ENCODE measurements around the gene DLX1.

DNA sequence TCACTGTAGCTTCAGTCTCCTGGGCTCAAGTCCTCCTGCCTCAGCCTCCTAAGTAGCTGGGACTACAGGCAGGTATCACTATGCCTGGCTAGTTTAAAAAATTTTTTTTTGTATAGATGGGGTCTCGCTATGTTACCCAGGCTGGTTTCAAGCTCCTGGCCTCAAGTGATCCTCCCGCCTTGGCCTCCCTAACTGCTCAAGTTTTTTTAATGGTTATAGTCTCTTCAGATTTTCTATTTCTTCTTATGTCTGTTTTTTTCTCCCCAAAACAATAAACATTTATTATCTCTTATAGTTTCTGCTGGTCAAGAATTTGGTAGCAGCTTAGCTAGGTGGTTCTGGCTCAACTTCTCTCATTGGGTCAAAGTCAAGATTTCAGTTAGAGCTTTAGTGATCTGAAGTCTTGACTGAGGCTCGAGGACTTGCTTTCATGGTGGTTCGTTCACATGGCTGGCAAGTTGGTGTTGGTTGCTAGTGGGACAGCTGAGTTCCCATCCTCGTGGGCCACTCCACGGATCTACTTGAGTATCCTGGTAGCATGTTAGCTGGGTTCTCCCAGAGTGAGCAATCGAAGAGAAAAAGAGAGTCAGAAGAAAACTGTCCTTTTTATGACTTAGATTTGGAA is 12.6 kb downstream of the DYNC1I2 start:
- PRO-cap, 10 experiments, result no peak in any of the 10 experiments

- PRO-cap, 10 experiments, result no peak in any of the 10 experiments
Measured at GRCh38 chr2:171771833-171772443, 84.7 kb downstream of the DYNC1I2 start.

DNA sequence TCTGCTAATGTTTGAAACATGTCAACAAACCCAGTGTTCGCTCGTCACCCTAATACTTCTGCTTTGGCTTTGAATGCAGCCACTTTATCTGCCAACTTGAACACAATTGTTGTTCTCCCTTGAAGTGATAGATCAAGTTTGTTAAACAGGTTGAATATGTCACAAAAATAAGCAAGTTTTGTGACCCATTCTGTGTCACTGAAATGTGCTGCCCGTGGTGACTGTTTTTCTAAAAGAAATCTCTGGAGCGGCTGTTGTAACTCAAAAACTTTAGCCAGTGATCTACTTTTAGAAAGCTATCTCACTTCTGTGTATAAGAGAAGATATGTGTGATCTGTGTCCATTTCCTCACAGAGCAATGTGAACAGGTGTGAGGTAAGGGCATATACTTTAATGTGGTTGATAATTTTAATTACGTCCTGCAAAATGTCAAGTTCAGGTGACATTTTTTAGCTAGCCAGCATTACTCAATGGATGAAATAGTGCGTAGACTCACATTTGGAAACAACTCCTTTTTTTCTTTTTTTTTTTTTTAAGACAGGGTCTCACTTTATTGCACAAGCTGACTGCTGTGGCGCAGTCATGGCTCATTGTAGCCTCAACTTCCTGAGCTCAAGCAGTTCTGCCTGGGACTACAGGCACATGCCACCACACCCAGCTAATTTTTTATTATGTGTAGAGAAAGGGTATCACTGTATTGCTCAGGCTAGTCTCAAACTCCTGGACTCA is 17.2 kb downstream of the HAT1 start:
- PRO-cap, 10 experiments, result no peak in any of the 10 experiments

GRCh38 chr2:172083124-172083627 is 2.1 kb upstream of the DLX1 start:
- PRO-cap, 10 experiments, result no peak in any of the 10 experiments

- PRO-cap, 10 experiments, result peak in 10 of 10 experiments; most common plus-strand start chr2:172085487 (in 6); most common minus-strand start chr2:172085304 (in 5)
Measured at GRCh38 chr2:172085190-172086039, at the start of gene DLX1. DLX1 (plus strand) TSS chr2:172085507.

DNA sequence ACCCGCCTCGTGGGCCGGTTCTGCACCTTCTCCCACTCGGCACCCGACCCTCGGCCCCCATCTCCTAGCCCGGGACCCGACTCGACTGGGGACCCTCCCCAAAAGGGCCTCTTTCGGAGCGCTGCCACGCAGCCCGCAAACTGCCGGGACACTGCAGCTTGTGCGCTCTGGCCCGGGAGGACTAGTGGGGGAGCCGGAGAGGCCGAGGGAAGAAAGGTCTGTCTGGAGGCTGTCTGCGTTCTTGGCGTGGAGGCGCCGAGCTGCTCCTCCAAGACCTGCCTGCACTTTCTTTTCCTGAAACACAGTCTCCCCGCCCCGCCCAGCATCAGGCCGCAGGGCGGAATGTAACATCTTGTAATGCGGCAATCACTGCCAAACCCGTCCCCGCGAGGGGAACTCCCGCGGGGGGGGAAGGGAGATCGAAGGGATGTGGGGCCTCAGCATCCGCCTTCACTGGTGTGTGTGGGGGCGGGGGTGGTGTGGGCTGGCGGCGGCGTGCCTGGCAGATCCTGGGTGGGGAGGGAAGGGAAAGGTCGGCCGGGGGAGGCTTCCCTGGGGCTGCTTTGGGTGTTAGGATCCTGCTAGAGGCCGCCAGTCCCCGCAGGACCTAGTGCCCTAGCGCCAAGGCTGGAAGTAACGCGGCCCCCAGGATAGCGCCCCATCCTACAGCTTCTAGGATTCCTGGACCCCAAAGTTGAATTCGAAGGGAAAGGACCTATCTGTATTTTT is 7.3 kb downstream of the DLX2 start:
- PRO-cap, 10 experiments, result peak in 6 of 10 experiments; most common plus-strand start position 375 of the sequence (in 2); most common minus-strand start position 243 of the sequence (in 2)

DNA sequence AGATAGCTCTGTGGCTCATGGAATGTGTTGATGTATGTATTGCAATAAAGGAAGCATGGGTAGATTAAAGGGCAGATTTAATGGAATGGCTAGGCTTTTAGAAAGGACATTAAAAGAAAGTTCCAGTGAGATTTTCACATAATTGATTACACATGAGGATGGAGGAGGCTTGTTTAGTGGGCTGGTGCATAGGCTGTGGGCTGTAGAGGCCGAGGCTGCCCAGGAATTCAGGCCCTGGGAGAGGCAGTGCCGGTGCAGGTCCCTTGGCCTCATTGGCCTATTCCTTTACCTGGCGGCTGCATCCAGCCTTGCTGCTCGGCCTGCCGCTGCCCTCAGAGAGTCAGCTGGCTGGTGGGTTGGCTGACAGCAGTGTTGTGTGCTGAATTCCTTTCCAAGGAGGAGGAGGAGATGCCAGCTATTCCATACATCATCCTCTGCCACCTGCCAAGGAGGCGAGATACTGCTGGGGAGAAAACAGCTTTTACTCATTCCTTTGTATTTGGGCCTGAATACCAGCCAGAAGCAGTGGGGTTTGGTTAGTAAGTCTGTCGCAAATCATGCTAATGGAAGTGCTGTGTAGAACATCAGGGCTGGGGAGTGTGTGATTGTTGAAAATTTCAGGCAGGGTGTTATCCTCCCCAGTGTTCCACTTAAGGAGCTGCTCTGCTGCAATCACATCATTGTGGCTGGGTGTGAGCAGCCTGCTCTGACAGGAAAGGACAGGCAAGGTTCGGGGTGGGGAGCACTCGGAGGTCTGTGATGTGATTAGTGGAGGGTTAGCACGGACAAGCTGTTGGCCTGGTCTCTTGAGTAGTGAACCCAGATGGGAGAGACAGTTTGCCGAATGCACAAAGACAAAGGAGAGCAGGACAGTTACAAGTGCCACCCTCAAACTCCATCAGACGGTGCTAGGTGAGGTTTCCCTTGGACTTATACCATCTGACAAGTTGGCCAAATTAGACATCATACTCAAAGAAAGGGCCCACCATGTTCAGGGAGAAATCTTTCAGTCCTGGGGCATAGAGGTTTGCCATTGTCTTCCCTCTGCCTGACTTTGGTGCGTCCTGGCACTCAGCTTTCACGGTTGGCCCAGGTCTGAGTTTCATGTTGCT is 128.2 kb upstream of the DLX2 start:
- PRO-cap, 10 experiments, result no peak in any of the 10 experiments

GRCh38 chr2:172461672-172462355 is 34.4 kb downstream of the ITGA6 start:
- PRO-cap, 10 experiments, result no peak in any of the 10 experiments

DNA sequence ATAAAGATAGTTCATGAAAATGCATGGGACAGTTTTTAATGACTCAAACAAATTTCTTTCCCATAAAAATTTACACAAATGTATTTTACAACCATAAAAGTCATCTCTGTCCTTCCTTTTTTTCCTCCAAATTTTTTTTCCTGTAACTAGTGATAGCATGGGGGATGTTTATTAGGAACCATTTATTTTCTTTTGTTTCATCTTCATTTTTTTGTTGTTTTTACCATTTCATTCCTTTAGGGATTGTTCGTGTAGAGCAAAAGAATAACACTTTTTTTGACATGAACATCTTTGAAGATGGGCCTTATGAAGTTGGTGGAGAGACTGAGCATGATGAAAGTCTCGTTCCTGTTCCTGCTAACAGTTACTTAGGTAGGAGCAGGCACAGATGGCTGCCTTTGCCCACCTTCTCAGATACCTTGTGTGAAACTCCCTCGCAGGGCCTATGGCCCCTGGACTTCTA is 43.4 kb downstream of the ITGA6 start:
- PRO-cap, 10 experiments, result no peak in any of the 10 experiments

- PRO-cap, 10 experiments, result no peak in any of the 10 experiments
Measured at GRCh38 chr2:172480306-172480859, 53.0 kb downstream of the ITGA6 start.

DNA sequence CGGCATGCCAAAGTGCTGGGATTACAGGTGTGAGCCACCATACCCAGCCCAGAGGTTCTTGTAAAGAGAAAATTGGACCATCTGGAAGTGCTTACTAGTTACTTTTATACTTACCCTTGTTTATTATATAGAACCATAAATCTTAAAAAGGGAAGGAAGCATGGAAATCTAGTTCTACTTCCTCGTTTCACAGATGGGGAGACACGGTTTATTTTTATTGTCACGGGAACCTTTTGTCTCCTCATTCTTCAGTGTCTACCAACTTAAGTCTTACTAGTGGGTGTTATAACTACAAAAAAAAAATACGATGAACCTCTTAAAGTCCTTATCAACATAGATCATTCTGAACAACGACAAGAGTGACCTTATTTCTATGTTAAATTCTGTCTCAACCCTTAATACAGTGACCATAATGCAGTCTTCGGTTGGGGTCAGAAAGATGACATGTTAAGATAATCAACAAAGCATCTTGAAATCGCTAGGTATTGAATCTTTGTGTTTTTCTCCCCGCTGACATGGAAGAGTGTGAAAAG is 45.7 kb upstream of the PDK1 start:
- PRO-cap, 10 experiments, result no peak in any of the 10 experiments

- PRO-cap, 10 experiments, result peak in 7 of 10 experiments; most common plus-strand start chr2:172556509 (in 1); most common minus-strand start chr2:172556464 (in 3)
Measured at GRCh38 chr2:172556282-172556838, 470 bp downstream of the PDK1 start.

GRCh38 chr2:172847182-172847578 is 111.5 kb downstream of the RAPGEF4 start:
- PRO-cap, 10 experiments, result no peak in any of the 10 experiments

GRCh38 chr2:173002653-173003584 is 72.7 kb upstream of the MAP3K20 start:
- PRO-cap, 10 experiments, result no peak in any of the 10 experiments

DNA sequence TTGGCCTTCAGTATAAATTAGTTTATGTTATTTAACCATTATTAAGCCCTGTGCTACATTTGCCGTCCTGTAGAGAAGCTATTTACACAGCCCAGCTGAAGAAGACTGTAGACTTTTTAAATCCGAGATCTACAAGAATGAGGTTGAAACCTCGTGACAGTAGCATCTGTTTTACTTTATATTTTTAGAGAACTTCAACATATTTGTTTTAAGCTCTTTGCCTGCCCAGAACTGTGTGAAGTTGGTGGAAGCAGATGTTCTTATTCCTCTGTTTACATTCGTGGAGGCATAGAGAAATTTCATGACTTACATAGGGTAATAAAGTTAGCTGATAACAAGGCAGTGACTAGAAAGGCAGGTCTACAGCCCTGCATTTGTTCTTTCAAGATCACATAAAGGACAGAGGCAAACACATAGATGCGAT is 47.0 kb upstream of the MAP3K20 start:
- PRO-cap, 10 experiments, result no peak in any of the 10 experiments

DNA sequence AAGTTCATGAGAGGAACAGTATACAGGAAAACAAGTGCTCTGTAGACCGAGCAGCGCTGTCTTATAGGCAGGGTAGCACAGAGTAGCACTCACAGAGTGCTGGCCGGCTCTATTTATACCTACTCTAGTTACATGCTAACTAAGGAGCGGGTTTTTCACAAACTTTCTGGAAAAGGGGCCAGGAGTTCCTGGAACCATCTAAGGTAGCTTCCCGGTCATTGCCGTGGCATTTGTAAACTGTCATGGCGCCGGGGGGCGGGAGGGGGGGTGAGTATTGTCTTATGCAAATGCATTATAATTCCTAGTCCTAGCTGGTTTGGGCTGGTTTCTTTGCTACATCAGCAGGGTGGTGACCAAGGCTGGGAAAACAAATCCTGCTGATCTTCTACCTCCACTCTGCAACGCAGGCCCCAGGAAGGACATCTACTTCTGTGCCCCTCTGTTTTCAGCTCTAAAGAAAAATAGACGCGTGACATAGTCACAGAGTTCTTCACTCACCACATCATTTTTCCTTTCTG is 31.6 kb upstream of the MAP3K20 start:
- PRO-cap, 10 experiments, result peak in 7 of 10 experiments; most common plus-strand start position 394 of the sequence (in 3); most common minus-strand start position 87 of the sequence (in 4)

DNA sequence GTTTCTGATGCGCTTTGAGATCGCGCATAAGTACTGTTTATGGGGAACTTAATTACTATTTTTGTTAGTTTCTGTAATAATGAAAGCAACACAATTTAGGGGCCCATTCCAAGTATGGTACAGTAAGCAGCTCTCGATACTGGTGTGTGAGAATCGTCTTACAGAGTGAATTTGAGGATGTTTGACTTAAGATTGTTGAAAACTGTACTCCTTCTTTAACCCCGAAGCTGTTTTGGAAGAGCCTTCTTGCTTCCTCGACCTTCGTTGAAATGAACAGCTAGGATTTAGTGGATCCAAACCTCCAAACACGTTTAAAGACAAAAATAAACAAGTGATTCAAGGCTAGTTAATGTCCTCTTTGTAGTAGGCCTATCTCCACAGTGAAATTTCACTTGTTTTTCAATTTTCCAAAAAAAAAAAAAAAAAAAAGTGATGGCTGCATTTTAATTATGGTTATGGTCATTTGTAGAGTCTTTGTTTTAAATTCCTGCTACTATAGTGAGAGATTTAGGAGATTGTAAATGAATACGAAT is 1.4 kb downstream of the MAP3K20 start:
- PRO-cap, 10 experiments, result peak in 10 of 10 experiments; most common minus-strand start position 266 of the sequence (in 6)

GRCh38 chr2:173794128-173794468 is 171.1 kb downstream of the SP3 start:
- PRO-cap, 10 experiments, result peak in 3 of 10 experiments; most common plus-strand start chr2:173794394 (in 1); most common minus-strand start chr2:173794305 (in 2)

DNA sequence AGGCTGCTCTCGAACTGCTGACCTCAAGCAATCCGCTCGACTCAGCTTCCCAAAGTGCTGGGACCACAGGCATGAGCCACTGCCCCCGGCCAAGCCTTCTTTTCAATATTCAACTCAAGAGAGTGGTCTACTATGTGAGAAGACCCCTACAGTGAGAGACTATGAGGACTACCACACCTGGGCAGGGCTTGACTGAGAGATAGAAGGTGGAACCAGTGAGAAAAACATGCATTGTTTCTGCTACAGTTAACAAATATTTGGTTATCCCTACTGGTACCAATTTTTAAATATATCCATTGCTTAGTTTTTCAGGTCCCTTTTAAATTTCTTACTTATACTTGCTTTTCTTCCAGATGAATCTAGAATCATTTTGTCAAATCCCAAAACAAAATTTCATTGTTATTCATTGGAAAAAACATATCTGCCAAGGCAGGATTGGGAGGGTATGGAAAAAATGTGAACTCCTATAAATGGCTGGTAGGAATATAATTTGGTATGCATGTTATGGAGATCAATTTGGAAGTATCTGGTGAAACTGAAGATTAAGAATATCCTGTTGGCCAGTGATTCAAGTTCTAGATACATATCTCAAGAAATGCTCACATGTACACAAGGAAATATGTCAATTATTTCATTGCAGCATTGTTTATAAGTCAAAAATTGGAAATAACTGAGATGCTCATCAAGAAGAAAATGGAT is 63.1 kb downstream of the SP3 start:
- PRO-cap, 10 experiments, result no peak in any of the 10 experiments

DNA sequence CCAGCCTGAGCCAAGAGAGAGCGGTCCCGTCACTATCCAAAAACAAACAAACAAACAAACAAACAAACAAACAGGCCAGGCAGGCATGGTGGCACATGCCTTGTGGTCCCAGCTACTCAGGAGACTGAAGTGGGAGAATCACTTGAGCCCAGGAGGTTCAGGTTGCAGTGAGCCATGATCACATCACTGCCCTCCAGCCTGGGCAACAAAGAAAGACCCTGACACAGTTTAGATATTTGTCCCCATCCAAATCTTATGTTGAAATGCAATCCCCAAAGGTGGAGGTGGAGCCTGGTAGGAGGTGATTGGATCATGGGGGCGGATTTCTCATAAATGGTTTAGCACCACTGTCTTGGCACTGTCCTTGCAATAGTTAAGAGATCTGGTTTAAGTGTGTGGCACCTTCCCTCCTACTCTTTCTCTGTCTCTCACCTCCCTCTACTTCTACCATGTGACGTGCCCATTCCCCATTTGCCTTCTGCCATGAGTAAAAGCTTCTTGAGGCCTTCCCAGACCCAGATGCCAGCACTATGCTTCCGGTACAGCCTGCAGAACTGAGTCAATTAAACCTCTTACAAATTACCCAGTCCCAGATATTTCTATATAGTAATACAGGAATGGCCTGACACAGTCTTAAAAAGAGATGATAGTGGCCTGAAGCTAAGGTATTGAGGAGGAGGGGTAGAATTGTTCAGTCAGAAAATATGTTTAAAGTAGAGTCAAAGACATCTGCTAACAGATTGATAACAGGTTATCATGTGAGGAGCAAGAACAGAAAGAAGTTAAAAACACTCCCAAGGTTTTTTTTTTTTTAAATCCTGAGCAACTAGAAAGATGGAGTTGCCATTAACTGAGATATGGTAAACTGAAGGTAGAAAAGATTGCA is 43.4 kb downstream of the SP3 start:
- PRO-cap, 10 experiments, result peak in 6 of 10 experiments; most common minus-strand start position 442 of the sequence (in 4)